ENCODE measurements around the gene POLR2M.

DNA sequence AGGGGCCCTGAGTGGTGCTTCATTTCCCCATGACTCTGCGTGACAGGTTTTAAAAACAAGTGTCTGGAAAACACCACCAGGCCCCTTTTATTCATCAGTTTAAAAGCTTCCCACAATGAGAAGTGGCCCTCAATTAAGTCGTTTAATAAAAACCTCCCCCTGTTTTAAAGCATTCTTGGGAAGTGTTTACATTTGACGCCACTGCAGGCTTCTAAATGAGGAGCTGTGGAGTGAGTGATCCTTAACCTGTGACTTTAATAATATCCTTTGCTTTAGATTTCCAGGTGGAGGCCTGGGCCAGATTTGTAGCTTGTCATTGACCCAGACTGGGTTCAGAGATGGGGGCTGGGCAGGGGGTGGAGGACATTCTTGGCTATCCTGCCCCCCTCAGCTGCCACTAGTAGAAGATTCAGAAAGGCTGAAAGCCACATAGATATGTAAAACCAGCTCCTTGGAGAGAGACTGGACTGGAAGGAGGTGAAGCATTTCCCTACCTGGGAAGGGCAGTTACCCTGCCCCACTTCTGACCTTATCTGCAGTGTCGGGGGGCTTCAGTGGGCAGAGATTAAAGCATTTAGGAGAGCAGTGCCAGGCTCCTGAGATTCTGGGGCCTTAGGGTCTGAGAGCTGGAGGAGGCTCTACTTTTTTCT is 11.4 kb downstream of the CGNL1 start:
- PRO-cap, result no peak

- PRO-cap, result no peak
These were observed 77.4 kb downstream of the CGNL1 start for GRCh38 chr15:57453613-57454245.

DNA sequence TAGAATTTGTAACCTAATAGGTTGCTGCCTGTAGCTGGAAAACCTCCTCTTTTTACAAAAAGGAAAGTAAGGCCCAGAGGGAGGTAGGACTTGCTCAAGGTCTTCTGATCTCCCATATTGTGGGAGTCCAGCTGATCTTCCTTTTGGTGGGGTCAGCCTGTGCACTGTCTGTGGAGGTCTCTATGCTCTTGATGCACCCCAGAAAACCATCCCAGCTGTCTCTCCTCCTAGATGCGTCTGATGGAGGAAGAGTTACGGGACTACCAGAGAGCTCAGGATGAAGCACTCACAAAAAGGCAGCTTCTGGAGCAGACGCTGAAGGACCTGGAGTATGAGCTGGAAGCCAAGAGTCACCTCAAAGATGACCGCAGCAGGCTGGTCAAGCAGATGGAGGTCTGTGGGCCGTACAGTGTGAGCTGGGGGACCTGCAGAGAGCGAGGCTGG is 63.3 kb upstream of the MYZAP start:
- PRO-cap, result no peak

DNA sequence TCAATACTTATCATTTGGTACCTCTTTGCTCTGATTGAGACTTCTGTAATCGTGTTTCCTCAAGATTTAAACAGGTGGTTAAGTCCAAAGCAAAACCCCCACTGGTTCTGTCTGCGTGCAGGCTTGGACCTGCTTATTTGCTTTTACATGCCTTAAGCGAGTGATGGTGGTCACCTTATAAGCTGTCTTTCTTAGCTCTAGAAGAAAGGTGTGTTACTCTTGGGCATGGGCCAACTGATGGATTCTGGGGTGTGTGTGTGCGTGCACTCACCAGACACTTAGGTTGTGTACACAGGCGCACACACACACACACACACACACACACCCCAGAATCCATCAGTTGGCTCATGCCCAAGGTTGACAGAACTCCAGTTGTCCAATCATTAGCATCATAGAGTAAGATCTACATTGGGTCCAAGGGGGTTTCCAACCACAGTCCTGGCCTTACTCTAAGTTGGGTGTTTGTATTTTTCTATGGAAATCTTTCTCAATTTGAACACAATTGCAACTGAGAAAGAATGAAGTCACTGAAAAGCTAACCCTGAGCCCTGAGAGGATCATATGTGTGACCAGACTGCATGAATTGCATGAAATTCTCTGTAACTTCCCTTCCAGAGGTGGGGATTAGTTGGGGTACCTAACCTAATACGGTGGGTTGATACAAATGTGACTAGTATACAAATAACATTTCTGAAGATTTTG is 1.3 kb downstream of the MYZAP start:
- PRO-cap, result no peak

DNA sequence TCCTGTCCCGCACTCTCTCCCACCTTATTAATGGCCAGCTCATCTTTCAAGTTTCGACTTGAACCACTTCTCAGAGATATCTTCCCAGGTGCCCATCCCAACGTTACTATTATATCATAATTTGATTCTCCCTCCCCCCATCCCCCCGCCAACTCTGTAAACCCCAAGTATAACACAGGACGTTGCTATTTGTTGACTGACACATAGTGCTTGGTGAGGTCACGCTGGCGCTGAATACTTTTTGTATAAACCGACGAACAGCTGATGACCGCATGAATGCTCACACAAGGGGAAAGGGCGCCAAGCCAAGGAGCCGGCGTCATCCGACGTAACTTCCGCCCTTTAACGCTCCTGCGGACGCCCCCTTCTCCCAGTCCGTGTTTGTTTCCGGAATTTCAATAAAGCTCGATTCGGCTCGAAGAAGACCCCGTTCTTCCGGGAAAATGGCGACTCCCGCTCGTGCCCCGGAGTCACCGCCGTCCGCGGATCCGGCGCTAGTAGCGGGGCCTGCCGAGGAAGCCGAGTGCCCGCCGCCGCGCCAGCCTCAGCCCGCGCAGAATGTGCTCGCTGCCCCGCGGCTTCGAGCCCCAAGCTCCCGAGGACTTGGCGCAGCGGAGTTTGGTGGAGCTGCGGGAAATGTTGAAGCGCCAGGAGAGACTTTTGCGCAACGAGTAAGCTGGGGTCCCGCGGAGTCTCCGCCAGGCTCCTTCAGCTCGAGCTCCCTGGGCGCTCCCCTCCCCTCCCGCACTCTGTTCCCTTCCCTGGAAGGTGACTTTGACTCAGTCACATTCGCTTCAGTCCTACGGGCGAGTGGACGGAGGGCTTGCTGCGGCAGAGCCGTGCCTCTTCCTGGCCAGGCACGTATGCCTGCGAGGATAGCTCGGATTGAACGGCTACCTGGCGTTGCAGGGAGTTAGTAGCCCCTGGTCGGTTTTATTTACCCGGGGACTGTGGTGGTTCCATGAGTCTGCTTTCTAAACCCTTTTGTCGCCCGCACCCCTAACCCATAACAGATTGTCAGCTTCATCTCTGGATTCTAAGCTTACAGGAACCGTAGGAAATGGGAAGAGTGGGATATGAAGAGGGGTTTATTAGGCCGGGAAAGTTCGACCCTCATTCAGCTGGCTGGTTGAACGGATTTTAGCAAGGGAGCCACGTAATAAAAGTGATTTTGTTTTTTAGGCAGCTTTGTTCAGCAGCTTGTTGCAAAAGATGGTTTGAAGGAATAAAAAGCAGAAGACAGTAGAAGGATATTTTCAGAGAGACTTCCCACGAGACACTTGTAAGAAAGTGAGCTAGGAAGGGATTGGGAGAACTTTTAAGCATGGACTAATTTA is at the start of gene POLR2M:
TSS of gene POLR2M (plus strand) at position 430 of the 1,337 bp plus-strand sequence.
- PRO-cap, result bidirectional peak, plus-strand start at position 430 of the sequence, minus-strand start at position 278 of the sequence

- PRO-cap, result bidirectional peak, plus-strand start at chr15:58331035, minus-strand start at chr15:58330768
These were observed 100.9 kb upstream of the LIPC start for GRCh38 chr15:58330914-58331205.

DNA sequence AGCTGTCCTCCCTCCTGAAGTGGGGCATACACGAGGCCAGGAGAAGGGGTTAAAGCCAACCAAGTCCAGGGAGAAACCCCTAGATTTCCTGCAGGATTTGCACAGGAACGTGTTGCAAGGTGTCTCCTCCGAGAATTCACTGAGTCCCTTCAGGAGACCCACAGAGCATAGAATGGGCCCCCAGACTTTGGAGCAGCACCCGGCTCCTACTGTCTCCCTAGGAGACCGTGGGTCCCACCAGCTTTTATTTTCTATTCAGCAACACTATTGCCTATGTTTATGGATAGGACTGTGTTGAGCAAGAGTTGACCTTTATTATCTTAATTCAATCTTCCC is 100.6 kb upstream of the LIPC start:
- PRO-cap, result unidirectional peak, minus-strand start at position 141 of the sequence; unidirectional peak, minus-strand start at position 219 of the sequence

DNA sequence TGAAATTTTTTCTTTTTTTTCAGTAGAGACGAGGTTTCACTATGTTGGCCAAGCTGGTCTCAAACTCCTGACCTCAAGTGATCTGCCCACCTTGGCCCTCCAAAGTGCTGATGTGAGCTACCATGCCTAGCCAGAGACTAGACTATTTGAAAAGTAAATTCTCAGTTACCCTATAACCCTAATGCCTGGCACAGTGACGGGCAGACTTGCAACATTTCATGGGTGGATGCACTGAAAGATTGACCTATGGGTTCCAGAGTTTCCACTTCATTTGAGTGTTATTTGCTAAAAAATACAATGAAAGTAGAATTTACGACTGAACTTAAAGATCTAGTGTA is 45.7 kb upstream of the LIPC start:
- PRO-cap, result bidirectional peak, plus-strand start at position 203 of the sequence, minus-strand start at position 139 of the sequence

- PRO-cap, result bidirectional peak, plus-strand start at chr15:58410572, minus-strand start at chr15:58410410
These were observed 21.4 kb upstream of the LIPC start for GRCh38 chr15:58410267-58410866.

DNA sequence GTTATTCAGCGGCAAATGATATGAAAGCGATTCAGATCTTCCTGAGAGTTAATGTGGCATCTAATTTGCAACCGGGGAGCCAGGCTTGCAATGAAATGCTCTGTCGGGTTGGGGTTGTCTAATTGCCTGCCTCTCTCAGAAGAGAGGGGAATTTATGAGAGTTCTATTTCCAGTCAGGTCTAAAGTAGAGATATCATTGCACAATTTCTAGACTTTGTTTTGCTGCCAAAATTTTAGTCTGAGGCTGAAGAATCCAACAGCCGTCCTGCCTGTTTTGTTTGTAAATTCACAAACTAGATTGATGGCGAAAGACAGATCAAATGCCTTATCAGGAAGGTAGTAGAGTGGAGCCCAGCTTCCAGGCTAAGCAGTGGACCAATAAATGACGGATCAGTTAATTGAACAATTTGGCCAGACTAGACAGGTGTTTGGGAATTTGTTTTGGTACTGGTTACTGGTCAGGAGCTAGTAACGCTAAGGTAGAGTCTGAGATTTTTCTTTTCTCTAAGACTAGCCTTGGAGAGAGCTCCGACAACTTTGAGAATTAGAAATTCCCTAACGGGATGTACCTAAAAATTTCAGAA is 701 bp downstream of the LIPC start:
- PRO-cap, result bidirectional peak, plus-strand start at position 328 of the sequence, minus-strand start at position 128 of the sequence

GRCh38 chr15:58441747-58442037 is 9.9 kb downstream of the LIPC start:
- PRO-cap, result no peak

GRCh38 chr15:58442038-58442714 is 10.4 kb downstream of the LIPC start:
- PRO-cap, result bidirectional peak, plus-strand start at chr15:58442361, minus-strand start at chr15:58442229

- PRO-cap, result unidirectional peak, minus-strand start at chr15:58445158
These were observed 13.1 kb downstream of the LIPC start for GRCh38 chr15:58444938-58445282.

GRCh38 chr15:58458913-58459495 is 27.2 kb downstream of the LIPC start:
- PRO-cap, result unidirectional peak, minus-strand start at chr15:58459218

GRCh38 chr15:58484596-58485135 is 52.9 kb downstream of the LIPC start:
- PRO-cap, result no peak

DNA sequence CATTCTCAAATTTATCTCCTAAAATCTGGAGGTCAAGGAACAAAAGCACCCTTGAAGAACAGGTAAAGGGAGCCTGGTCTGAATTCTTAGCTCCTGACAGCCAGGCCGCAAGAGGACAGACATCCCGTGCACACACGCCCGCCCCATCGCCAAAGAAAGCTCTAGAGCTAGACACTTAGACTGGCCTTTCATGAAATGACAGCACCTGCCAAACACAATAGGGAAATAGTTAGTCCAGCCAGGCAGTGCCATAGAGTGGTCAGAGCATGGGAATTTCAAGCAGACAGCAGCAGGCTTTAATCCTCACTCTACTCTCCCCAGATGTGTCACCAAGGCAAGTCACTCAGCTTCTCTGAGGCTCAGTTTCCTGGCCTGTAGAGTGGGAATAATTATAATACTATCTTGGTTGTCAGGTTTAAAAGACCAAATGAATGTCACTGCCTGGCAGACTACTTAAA is 59.3 kb downstream of the LIPC start:
- PRO-cap, result no peak

DNA sequence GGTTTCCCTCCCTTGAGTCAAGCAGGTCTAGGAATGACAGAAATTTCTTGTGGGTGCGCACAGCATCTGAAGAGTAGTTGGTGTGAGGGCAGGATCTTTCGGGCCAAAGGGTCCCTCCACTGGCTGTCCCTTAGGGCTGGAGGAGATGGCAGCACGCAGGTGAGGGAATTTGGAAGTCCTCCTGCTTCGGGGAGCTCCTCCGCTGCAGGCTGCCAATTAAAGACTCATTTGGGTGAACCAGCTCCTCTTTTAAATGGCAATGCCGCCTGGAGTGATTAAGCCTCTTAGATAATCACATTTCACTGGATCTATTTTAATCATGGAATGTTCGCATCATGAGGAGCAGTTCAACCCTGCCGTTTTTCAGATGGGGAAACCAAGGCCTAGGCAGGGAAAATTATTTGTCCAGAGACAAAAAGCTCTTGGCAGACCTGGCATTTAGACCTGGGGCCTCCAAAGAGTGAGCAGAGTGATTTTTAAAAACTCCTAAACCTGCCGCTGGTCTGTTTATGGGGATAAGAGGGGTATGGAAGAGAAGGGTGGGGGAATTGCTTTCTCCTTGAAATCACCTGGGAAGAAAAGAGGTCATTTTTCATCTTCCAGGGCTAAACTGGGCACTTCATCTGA is 118.0 kb downstream of the LIPC start:
- PRO-cap, result no peak

- PRO-cap, result no peak
These were observed 1.2 kb downstream of the ADAM10 start for GRCh38 chr15:58748367-58748672.

GRCh38 chr15:58770821-58771060 is 361 bp upstream of the MINDY2 start:
- PRO-cap, result bidirectional peak, plus-strand start at chr15:58771214, minus-strand start at chr15:58770968

- PRO-cap, result no peak
These were observed 60.3 kb downstream of the SLTM start for GRCh38 chr15:58873154-58873555.

All from left lobe of liver (tissue), 1 donor.